Fibroblast of the aortic adventitia (primary cell): ENCODE results near the gene PPIP5K1.

DNA sequence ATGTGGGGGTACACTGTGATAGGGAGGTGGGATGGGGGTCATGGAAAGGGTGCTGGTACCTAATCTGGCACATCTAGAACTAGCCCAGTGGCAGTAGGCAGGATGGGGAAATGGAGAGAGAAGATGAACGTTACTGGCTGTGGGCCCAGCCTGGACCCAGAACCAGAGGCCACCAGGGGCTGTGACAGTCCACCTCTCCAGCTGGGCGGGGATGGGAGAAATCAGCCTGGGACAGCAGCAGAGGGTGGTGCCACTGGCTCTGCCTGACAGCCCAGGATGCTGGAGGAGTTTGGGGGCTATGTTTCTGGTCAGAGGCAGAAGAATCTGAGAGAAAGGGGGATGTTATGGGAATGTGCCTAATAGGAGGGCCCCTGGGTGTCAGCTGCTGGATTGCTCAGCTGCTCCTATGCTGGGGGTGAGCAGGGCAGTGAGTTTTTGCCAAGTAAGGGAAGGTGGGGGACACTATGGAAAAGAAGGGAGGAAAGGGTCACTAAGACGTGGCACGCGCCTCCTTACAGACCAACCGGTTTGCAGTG, 387 bp downstream of the MAP1A start:
- CAGE, long polyA plus RNA, result no peak

GRCh38 chr15:43518270-43518917, 986 bp downstream of the MAP1A start:
- CAGE, long polyA plus RNA, result no peak

GRCh38 chr15:43534453-43535591, 17.4 kb downstream of the MAP1A start:
- CAGE, long polyA plus RNA, result no peak

- CAGE, long polyA plus RNA, result no peak
These were observed at the start of gene PPIP5K1 for GRCh38 chr15:43589962-43590463. PPIP5K1 (minus strand) TSS chr15:43590208.

DNA sequence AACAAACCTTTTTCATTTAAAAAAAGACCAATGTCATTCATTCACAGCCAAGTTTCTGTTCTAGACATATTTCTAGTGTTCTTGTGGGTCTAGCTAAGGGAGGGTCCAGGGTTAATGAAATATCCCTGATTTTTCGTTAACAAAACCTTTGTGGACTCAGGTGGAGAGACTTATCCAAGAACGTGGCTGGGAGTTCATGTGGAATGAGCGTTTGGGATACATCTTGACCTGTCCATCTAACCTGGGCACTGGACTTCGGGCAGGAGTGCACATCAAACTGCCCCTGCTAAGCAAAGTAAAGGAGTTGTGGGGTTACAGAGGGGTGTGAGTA, 4.2 kb downstream of the CKMT1B start:
- CAGE, long polyA plus RNA, result no peak

DNA sequence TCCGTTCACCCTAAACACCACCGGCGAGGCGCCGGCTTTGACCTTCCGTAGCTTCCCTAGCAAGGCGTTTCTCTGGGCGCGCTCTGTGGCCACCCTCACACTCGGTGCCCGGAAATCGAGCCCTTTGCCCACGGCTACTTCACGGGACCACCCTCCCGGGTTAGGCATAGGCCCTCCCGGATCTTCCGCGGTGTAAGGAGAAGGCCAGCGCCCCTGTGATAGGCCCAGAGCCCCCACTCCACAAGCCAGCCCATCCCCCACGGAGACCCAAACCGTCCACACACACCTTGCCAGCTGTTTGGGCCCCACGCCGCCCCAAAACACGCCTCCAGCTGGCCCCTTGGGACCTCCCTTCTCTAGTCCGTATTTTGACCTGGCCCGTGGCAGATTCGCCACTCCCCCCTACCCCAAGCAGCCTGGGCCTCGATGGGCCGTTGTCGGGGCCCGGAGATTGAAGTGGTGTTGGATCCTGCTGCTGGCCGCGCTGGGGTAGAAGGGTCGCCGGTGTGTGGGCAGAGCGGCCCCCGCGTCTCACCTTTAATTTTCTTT, 374 bp downstream of the SERF2 start:
- CAGE, long polyA plus RNA, result no peak

DNA sequence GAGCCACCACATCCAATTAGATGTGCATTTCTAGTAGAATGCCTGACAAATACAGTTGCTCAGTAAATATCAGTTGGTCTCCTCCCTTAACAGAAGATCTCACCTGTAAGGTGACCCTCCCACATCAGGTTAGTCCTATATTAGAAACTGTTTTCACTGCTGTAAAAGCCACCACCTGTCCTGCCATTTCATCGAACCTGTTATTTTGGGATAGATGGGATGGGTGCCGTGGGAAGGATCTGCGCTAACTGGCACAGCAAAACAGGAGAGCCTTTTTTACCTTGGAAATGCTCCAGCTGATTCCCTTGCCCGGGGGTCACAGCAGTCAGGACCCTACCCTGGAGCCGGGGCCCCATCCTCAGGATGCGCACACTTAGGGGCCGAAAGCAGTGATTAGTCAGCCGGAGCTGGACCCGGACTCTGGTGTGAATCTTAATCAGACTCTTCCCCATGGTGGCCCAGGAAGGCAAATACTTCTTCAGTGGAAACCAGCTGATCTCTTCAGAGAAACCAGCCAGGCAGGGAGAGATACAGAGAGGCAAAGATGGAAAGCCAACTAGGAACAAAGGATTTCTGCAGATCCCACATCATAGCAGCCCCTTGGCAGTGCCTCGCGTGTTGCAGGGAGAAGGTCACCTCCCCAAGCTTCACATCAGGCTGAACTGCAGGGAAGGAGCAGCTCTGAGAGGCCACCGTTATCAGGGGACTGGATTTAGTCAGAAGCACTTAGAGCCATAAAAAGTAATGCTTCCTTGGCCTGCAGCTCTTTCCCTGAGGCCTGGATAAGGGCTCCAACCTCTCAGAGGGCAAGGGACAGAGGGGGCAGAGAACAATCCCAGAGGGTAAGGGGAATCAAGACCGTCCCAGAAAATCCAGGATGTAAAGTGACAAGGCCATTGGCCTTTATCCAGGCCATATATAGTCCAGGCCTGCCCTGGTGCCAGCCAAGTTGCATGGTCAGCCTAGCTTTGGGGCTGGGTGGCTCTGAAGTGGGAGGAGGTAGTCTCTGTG, 52.7 kb downstream of the WDR76 start:
- CAGE, long polyA plus RNA, result no peak

DNA sequence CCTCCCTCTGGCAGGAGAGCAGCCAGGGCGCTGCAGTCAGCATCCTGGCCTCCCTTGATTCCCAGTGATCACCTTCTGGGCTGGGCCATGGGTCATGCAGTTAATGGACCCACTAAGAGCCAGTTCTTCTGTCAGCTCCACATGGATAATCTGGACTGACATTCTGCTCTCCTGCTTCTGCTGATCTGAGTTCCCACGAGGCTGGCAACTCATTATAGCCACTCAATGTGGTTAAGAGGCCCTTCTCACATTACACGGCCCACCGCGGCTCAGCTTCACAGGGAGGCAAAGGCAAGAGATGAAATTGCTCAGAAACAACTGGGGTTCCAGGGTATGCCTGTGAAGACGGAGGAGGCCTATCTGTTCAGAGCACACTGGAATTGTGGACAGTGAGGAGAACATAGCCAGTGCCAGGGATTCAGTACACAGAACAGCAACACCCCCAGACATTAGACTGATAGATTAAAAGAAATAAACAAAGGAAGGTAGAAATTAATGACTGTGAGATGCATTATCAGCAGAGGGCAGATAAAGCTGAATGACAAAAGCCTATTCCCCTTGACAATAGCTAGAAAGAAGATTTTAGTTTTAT, 94.1 kb downstream of the WDR76 start:
- CAGE, long polyA plus RNA, result no peak

- CAGE, long polyA plus RNA, result no peak
These were observed 552 bp downstream of the GOLM2 start for GRCh38 chr15:44288879-44289662.

- CAGE, long polyA plus RNA, result no peak
These were observed 1.3 kb downstream of the EIF3J start for GRCh38 chr15:44538258-44538729.

DNA sequence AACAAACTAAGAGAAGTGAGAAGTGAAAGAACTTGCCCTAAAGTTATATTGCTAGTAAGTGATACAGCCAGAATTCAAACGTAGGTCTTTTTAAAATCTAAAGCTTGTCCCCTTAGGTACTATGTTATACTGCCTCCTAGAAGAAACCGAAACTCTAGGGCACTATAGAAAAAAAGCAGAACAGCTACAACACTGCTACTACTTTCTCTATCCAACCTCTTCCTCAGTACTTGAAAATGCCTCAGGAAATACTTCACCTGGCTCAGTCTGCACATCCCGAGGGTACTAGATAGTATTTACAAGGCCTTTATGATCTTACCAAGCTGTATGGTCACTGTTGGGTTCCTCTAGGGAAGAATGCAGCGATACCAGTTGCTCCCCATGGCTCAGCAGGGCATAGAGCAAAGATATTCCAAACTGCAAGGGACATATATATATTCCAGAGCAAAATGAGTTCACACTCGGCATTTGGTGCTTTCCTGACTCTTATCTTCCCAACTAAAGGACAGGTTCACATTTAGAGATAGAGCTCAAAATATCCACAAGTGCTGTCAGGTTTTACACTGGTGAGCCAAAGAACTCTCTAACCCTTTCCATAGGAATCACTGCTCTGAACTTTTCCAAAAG, 3.4 kb upstream of the SPG11 start:
- CAGE, long polyA plus RNA, result no peak

DNA sequence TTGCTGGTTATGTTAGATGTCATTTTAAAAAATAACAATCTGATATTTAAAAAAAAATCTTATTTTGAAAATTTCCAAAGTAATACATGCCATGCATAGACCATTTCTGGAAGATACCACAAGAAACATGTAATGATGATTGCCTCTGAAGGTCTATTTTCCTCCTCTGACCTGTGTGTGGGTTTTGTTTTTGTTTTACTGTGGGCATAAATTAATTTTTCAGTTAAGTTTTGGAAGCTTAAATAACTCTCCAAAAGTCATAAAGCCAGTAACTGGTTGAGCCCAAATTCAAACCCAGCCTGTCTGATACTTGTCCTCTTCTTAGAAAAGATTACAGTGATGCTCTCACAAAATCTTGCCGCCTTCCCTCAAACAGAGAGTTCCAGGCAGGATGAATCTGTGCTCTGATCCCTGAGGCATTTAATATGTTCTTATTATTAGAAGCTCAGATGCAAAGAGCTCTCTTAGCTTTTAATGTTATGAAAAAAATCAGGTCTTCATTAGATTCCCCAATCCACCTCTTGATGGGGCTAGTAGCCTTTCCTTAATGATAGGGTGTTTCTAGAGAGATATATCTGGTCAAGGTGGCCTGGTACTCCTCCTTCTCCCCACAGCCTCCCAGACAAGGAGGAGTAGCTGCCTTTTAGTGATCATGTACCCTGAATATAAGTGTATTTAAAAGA, 2.1 kb downstream of the B2M start:
- CAGE, long polyA plus RNA, result no peak

DNA sequence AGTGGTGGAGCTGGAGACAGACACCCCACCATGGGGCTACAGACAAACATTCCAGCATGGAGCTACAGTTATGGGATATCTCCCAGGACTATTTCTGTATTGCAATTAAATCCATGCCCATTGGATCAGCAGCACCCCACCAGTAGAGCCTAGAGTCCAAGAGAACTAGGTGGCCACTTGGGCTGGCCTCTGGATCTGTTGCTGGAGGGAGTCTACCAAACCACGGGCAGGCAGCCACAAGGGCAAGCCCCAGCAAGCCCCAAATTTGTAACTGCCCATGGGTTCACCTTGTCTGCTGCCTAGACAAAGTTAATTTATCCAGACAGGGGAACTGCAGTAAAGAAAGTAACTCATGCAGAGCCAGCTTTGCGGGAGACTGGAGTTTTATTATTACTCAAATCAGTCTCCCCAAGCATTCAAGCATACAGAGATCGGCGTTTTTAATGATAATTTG, 74.0 kb upstream of the TERB2 start:
- CAGE, long polyA plus RNA, result no peak

DNA sequence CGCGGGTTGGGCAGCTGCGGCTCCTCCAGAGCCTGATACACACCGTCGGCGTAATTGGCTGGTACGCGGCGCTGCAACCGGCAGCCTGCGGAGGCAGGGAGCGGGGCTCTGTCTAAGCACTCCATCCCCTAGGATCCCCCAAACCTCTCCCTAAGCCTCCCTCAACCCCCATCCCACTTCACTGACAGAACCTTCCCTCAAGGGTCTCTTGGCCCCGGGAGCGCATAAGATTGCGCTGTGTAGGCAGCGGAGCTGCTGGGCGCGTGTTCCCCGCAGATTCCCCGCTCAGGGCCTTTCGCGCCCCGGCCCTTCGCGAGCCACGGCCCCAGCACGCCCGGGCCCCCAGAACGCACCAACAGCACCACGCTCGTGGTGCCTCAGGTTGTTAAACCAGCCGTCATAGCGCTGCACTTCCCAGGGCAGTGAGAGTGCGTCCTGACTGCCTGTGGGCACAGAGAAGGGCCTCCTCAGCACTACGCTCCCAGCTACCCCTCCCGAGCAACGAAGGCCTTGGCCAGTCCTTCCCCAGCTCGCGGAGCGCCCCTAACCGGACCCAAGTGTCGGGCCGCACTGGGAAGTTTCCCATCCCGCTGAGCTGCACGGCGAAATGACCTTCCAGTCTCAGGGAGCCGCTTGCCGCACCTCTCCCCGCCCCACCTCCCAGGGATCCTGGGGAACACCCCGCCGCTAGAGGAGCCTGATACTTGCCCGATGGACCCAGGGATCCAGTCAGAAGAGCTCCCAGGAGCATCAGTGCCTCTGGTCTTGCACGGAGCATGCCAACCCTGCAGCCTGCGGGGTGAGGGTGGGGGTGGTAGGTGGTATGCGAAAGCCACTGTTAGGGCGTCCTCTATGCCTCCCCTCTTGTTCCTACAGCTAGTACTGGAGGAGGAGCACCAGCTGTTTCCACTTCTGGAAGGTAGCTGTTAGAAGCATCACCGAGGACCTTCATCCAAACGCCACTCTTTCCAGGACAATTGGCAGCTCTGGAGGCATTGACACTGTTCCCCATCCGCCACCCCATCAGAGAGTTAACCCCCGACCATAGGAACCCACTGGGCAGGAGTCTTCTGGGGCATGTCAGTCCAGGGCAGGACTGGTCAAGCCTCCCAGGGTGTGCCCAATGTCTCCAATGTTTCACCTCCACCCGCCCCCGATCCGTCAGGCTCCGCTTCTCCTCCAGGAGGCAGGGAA, 941 bp downstream of the DUOX2 start:
- CAGE, long polyA plus RNA, result no peak

DNA sequence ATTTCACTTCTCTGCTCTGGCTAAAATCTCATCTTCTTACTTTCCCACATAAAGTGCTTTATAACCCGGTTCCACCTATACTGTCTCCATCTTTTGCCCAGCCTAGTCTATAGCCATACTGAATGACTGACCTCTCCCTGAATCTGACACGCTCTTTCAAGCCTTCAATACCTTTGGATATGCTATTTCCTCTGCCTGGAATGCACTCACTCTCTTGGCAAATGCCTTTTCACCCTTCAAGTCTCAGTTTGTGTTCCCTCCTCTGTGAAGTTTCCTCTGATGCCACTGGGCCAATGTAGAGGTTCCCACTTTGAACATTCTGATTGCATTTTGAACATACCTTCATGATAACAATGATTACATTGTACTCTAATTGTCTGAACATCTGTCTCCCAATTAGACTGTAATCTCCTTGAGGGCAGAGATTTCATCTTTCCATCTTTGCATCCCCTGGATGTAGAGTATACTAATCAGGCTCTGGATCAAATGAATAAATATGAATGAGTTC, 3.4 kb downstream of the DUOXA1 start:
- CAGE, long polyA plus RNA, result no peak

- CAGE, long polyA plus RNA, result no peak
These were observed 710 bp downstream of the DUOXA1 start for GRCh38 chr15:45128676-45129662.

- CAGE, long polyA plus RNA, result no peak
These were observed 21.1 kb downstream of the DUOX1 start for GRCh38 chr15:45150779-45151454.

DNA sequence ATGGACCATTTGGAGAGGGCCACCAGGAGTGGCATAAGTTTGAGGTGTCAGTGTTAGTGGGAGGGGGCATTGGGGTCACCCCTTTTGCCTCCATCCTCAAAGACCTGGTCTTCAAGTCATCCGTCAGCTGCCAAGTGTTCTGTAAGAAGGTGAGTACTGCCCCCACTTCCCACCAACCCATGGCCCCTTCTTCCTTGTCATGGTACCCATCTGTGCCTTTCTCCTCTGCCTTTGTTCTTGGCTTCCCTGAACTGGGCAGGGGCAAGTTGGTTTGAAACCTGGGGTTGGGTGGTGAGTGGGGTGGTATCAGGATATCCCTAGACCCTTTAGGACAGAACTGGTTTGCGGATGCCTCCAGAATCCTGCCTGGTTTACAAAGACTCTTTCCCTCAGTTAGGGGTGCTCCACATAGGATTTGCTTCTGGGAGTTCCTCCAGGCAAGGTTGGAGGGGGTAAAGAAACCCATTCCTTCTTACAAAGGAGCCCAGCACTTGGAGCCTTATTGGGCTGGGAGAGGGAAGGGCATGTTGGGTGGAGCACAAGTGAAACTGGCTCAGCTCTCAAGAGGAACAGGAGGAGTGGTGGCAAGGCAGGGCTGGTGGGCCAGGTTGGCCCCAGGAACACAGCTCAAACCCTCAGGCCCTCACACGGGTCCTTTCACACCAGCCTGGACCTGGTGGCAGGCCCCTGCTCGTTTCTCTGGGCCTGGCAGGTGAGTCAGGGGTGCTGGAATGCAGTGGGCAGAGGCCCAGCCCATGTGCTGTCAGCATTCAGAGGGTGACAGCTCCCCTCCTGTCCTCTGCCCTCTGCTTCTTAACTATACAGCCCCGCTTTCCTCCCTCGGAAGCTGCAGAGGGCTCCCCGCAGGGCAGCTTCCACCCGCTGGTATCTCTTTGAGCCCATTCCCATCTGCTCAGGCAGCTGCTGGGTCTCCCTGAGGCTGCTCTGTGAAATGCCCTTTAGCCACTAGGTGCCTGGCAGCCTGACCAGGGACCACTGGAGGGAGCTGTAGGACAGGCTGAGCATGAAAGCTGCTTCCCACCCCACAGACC, 25.2 kb downstream of the SHF start:
- CAGE, long polyA plus RNA, result no peak

DNA sequence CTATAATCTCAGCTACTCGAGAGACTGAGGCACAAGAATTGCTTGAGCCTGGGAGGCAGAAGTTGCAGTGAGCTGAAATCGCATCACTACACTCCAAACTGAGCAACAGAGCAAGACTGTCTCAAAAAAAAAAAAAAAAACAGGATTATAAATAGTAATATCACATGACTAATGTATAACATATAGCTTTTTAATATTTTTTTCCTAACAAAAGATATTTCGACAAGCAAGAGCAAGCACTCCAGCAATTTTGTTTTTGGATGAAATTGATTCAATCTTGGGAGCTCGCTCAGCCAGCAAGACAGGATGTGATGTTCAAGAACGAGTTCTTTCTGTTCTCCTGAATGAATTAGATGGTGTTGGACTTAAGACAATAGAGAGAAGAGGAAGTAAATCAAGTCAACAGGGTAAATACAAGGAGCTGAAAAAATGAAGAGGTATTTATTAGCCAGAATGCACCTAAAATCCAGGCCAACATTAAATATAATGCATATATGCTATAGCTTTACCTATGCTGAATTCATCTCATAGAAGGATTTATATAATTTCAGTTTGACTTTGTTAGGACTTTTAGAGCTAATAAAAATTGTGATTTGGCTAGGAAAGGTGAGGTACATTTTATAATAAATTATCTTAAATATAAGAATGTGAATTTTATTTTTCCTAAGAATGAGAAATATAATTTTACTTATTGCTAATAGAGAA, 13.4 kb downstream of the SPATA5L1 start:
- CAGE, long polyA plus RNA, result no peak

DNA sequence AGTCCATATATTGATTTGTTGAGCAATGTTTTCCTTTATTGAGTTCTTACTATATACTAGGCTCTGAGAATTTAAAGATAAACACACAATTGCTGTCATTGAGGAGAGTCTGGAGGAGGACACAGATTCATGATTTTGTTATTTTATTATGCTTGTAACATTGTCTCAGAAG, 19.1 kb downstream of the C15orf48 start:
- CAGE, long polyA plus RNA, result no peak